Cardiac atrium fibroblast (primary cell): ENCODE data around the genes GYPB, SMAD1, TTC29 and TMEM184C.

DNA sequence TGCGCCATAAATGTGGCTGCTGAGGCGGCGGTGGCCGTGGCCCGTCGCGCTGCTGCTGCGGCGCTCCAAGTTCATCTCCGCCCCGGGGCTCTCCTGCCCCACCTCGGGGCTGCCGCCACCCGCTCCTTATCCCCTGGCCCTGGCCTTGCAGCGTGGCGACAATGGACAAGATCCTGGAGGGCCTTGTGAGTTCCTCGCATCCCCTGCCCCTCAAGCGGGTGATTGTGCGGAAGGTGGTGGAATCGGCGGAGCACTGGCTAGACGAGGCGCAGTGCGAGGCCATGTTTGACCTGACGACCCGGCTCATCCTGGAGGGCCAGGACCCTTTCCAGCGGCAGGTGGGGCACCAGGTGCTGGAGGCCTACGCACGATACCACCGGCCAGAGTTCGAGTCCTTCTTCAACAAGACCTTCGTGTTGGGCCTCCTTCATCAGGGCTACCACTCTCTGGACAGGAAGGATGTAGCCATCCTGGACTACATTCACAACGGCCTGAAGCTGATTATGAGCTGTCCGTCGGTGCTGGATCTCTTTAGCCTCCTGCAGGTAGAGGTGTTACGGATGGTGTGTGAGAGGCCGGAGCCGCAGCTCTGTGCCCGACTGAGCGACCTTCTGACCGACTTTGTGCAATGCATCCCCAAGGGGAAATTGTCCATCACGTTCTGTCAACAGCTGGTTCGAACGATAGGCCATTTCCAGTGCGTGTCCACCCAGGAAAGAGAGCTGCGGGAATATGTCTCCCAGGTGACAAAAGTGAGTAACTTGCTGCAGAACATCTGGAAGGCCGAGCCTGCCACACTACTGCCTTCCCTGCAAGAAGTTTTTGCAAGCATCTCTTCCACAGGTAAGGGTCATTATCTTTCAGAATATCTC lies 809 bp downstream of the USP38 start:
- RAMPAGE, long total RNA, result no peak

DNA sequence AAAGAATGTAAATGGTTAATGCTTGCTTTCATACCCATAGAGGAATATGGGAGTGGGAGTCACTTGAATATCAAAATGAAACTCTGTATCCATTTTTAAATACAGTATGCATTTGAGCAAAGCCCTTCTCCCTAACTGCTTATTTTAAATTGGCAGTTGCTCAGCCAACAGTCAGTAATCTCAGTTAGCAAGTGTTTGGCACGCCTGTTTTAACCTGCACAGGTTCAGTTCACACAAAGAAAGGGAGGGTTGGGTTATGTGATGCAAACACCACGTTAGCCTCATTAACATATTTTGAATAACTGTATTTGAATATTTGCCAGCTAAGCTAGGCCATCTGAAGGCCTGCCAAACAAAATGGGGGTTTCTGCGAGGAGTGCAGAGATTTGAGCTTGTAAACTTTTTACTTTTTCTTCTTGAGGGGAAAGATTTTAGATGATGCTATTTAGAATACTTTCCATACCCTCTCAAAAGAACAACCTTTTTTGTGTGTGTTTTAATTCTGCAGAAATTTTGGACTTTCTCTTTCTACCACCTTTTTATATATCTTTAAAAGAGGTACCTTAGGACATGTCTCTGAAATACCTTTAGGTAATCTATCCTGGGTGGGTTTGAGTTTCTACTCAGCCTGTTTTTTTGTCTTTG lies 19.9 kb downstream of the GAB1 start:
- RAMPAGE, long total RNA, result no peak

DNA sequence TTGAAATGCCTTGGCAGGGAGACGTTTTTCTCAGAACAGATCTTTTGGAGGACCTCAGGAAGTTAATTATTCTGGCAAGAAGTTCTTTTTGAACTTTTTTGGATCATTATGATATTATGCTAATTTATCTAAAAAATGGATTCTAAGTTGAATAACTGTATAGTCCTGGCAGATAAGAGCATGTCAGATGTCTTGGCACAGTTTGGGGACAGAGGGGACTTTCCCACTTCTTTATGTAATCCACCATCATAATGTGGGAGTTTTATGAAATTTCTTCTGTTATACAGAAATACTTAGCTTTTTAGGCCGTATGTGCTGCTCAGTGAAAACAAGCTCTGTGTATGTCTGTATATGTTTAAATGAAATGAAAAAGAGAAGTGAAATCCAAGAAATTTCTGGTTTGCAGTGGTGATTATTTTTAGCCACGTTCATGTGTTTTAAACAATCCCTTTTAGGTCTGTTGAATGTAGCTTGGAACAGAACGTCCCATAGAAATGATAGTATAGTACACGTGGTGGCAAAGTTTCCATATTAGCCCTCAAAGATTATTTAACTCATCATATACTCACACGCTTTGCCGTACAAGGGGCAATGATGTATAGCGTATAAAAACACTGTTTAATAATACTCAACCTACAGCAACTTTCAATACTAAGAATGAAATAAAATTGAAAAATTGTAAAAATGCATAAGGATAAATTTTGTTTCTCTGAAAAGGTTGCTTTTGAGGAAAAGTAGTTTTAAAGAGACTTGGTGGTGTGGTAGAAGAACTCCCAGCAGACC lies 41.0 kb downstream of the GAB1 start:
- RAMPAGE, long total RNA, result no peak

DNA sequence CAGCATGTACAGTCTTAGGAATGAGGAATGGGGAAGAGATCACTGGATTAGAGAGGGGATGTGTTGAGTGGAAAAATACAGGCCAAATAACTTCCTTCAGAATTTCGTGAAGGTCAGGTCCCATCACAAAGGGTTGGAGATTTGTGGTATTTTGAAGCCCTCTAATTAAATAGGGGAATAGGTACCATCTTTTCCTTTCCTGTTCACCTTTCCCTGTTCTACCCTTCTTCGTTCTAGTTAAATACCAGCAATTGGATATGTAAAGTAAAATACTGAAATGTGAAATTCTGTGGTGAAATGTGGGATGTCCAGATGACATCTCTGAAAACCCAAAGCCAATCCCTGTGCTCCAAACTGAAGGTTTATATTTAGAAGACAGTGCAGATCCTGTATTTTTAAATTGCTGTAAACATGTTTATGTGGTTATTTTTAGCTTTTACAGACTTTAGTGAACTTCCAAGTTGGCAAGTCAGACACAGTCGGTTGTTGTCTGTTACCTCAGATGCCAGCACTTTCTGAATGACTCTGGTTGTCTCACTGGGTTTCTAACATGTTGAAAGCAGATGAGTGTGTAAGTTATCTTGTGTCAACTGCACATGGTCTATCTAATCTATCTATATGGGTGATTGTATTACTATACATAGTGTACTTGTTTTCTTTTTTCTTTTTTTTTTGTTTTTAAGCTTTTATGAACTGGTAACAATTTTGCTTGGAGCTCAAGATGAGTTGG lies 66.0 kb downstream of the GAB1 start:
- RAMPAGE, long total RNA, result no peak

- RAMPAGE, long total RNA, result no peak
Measured at GRCh38 chr4:143532058-143532430, 18.5 kb downstream of the SMARCA5 start.

GRCh38 chr4:144019176-144019705 lies at the start of gene GYPB:
Gene GYPB, minus strand, starts transcription at chr4:144019380.
- RAMPAGE, long total RNA, result no peak

DNA sequence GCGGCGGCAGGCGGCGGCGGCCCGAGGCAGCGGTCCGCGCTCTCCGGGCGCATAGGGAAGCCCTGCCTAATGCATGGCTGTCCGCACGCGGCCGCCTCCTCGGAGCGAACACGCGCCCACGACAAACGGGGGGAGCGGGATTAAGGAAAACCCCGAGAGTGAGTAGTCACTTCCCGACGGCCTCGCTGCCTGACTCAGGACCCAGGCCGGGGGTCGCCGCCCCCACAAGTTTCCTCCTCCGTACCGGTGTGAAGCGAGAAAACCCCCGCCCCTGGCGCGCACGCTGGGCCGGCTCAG lies 346 bp downstream of the OTUD4 start:
- RAMPAGE, long total RNA, result no peak

GRCh38 chr4:145480987-145481395 lies 662 bp upstream of the SMAD1 start:
- RAMPAGE, long total RNA, result no peak

- RAMPAGE, long total RNA, result no peak
Measured at GRCh38 chr4:145481396-145482561, at the start of gene SMAD1. Gene SMAD1, plus strand, starts transcription at chr4:145481853.

DNA sequence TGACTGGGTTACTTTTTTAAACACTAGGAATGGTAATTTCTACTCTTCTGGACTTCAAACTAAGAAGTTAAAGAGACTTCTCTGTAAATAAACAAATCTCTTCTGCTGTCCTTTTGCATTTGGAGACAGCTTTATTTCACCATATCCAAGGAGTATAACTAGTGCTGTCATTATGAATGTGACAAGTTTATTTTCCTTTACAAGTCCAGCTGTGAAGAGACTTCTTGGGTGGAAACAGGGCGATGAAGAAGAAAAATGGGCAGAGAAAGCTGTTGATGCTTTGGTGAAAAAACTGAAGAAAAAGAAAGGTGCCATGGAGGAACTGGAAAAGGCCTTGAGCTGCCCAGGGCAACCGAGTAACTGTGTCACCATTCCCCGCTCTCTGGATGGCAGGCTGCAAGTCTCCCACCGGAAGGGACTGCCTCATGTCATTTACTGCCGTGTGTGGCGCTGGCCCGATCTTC lies 32.8 kb downstream of the SMAD1 start:
- RAMPAGE, long total RNA, result no peak

DNA sequence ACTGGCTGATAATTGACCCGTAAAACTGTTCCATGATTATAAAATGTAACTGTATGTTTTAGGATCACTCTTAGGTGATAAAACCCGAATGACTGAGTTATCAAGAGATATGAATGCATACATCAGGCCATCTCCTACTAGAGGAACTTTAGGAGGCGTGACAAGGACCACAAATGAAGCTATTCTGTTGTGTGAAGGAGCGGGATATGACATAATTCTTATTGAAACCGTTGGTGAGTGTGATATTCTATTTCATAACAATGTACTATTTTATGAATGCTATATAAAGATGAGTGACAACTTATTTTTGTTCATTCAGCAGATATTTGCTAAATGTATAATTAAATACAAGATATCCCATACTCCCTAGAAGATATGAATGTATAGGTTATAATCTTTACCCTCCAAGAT lies 26.7 kb downstream of the MMAA start:
- RAMPAGE, long total RNA, result no peak

- RAMPAGE, long total RNA, result no peak
Measured at GRCh38 chr4:145734263-145735475, 54.7 kb downstream of the C4orf51 start.

GRCh38 chr4:145881961-145882508 lies 56.6 kb downstream of the ZNF827 start:
- RAMPAGE, long total RNA, result no peak

DNA sequence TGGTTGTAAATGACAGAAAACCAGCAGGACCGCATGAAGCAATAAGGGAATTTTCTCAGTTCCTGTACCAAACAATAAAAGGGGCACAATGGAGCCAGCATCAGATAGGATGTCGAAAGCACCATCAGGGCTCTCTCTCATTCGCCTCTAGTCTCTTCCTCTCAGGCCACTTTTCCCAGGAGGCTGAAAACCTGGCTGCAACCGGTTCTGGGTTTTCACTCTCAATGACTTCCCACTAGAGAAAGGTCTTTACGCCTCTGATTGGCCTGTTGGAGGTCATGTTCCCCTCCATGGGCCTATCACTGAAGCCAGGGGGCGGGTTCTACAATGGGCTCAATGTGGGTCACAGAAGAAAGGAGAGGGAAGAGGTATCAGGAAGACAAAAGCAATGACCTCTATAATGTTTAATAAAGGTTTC lies 29.3 kb downstream of the ZNF827 start:
- RAMPAGE, long total RNA, result no peak

- RAMPAGE, long total RNA, result no peak
Measured at GRCh38 chr4:145935596-145936443, 2.8 kb downstream of the ZNF827 start.

GRCh38 chr4:146058908-146059530 lies 116.5 kb upstream of the LSM6 start:
- RAMPAGE, long total RNA, result no peak

DNA sequence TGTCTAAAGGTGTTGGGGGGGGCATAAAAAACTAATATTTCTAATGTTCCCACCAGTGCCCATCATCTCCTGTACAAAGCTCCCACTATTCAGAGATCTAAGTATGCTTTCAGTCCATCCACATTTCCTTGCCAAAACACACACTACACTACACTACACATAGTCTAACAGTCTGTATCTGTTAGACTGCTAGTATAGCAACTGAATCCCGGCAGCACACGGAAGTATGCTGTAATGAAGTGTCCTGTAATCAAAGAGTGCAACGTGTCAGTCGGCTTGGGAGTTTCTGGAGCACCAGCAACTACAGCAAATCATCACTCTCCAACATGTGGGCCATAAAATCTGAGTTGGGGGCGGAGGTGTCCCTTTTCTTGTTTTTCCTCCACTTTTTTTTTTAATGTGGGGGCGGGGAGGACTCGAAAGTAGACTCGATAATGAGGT lies 897 bp downstream of the SLC10A7 start:
- RAMPAGE, long total RNA, result no peak

GRCh38 chr4:146945549-146946061 lies at the start of gene TTC29:
Gene TTC29, minus strand, starts transcription at chr4:146945864.
- RAMPAGE, long total RNA, result no peak

GRCh38 chr4:147617040-147618156 lies at the start of gene TMEM184C:
Gene TMEM184C, plus strand, starts transcription at chr4:147617397.
- RAMPAGE, long total RNA, result no peak

GRCh38 chr4:147683064-147683560 lies 851 bp downstream of the PRMT9 start:
- RAMPAGE, long total RNA, result no peak